Transverse colon (tissue), 4 donors: ENCODE results near the genes RAMACL, GPR31 and FRMD1.

DNA sequence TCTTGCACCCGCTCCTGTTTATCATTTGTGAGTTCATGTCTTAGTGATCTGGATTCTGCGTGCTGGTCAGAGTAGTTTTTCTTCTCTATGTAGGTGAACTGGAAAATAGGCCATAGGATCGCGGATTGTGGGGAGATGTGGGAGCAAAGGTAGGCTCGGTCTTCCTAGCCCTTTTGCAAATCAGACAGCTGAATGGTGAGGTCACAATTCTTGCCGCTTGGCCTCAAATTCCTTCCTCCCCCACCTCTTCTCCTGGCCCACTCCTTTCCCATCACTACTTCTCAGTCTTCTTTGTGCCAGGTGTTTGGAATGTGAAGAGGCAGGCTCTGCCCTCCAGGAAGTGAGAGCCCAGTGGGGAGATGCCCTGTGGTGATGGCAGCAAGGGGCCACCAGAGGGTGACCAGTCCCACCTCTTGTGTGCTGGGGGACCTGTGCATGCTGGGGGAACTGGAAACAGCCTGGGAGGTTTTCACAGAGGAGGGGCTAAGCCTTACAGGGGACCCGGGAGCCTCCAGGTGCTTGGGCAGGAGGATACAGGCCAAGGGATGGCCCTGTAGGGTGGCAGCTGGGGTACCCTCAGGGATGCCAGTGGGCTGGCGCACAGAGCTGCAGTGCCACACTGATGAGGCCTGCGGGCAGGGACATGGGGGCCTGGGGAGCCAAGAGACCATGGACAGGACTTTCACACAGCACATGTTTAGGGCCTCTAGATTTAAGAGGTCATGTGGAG is 72.4 kb downstream of the RAMACL start:
- PRO-cap = no peak
- RAMPAGE, long total RNA, 4 experiments = no peak in any of the 4 experiments

- PRO-cap = no peak
- RAMPAGE, long total RNA, 4 experiments = no peak in any of the 4 experiments
Observed at GRCh38 chr6:166572693-166573583, 13.5 kb downstream of the RAMACL start.

- PRO-cap = no peak
- RAMPAGE, long total RNA, 4 experiments = no peak in any of the 4 experiments
Observed at GRCh38 chr6:166586558-166586778, at the start of gene RAMACL. Gene RAMACL, minus strand, starts transcription at chr6:166586678.

DNA sequence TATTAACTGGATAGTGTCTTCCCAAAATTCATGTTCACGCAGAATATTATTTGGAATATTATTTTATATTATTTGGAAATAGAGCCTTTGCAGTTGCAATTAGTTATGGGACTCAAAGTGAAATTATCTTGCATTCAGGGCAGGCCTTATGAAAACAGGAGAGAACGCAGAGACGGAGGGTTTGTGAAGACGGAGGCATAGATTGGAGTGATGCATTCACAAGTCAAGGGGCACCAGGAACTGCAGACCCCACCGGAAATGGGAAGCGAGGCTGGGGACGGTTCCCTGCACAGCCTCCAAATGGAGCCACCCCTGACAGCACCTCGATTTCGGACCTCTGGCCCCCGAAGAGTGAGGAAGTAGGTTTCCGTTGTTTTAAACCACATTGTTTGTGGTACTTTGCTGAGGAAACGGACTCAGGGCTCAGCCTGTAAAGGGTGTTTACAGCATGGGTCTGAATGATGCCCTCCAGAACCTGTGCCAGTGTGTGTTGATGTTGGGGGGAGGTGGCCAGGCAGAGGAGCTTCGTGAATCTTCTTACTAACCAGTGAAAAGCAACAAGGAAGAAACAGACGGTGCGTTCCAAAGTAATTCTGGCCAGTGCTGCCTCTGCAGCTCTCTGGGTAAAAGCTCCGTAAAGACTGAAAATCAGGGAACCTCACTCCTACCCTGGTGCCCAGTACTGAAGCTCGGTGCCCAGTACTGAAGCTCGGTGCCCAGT is 30.2 kb upstream of the CCR6 start:
- PRO-cap = bidirectional peak, plus-strand start at position 493 of the sequence, minus-strand start at position 353 of the sequence
- RAMPAGE, long total RNA, 4 experiments = no peak in any of the 4 experiments

- PRO-cap = bidirectional peak, plus-strand start at chr6:167114266, minus-strand start at chr6:167114172; unidirectional peak, plus-strand start at chr6:167114745
- RAMPAGE, long total RNA, 4 experiments = no peak in any of the 4 experiments
Observed at GRCh38 chr6:167113736-167115051, 8.7 kb upstream of the CCR6 start.

DNA sequence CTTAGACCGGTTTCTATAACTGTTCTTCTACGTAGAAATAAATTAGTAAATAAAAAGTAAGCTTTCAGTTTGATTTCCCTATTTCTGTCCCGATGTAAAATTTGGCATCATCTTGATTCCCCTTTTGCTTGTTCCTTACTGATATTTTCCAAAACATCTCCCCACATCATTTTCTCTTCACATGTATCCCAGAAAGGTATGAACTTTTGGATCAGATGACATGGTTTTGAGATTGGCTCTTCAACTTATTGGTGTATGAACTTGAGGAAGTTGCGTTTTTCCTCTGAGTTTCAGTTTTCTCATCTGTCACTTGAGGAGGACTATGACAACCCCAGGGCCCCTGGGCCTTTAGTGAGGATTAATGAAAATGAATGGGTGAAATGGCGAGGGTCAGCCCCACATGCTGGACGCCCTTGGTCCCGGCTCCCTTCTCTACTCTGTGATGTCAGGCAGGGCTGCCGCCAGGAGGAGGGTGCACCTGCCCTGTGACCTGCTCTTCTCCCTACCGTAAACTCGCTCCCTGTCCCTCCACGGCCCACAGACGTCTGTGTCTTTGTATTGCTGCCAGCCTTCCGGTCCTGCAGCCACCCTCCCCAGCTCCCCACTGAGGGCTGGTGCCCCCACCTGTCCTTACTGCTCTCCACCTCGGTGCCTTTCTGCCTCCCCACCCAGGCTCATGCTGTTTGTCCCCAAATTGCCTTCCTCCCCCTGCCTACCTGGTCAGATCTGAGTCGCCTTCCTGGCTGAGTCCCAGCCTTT is 4.2 kb upstream of the CCR6 start:
- PRO-cap = no peak
- RAMPAGE, long total RNA, 4 experiments = no peak in any of the 4 experiments

DNA sequence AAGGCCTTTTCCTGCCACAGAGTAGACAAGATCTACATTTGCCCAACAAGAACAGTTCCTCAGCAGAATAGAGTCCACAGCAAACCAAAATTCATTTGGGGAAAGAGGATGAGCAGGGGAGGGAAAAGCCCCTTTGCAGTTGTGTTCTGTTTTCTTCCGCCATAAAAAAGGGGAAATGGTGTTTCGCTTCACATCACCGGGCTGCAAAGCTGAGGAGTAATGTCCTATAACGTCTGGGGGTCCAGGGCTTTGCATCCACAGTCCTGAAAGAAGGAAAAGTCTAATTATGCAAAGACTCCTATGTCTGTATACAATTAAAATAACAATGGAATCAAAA is at the start of gene GPR31:
GPR31 (minus strand) TSS at position 69 of the 337 bp plus-strand sequence.
- PRO-cap = no peak
- RAMPAGE, long total RNA, 4 experiments = no peak in any of the 4 experiments

DNA sequence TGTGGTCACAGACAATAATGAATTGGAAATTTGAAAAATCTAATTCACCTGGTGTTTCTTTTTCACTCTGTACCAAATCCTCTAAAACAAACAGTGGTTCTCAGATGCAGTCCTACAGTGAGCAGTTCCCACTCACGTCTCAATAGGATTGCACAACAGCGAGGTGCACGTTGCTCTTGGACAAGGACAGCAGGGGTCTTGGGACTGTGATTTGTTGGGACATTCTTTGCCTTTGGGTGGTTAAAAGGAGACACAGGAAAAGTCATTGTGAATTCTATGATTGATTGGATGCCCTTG is 463 bp downstream of the UNC93A start:
- PRO-cap = no peak
- RAMPAGE, long total RNA, 4 experiments = no peak in any of the 4 experiments

GRCh38 chr6:167350289-167350710 is 25.4 kb downstream of the TTLL2 start:
- PRO-cap = no peak
- RAMPAGE, long total RNA, 4 experiments = no peak in any of the 4 experiments

- PRO-cap = no peak
- RAMPAGE, long total RNA, 4 experiments = no peak in any of the 4 experiments
Observed at GRCh38 chr6:167678037-167678315, 148.7 kb upstream of the AFDN start.

DNA sequence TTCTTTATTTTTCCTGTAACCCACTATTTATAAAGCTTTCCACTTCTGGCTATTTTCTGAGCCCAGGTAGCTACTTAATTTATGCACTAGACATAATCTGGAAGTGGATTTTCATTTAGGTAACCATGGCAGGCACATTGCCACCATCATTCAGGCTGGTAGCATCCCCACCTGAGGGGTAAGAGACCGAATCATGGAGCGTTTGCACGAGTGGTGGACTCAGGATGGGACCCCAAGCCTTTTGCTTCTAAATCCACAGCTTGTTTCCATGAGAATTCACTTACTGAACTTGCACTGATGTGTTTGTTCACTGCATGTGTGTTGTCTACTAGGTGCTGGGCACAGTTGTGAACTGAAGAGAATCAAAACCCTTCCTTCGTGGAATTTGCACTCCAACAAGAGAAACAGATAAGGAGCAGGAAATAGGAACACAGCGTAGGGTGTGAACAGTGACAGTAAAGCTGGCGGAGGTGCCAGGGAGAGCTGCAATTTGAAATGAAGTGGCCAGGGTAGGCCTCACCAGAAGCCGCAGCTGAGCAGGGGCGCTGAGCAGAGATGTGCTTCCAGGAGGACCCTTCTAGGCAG is 115.1 kb upstream of the AFDN start:
- PRO-cap = unidirectional peak, plus-strand start at position 488 of the sequence
- RAMPAGE, long total RNA, 4 experiments = start-site peak on the plus strand in 1 of 4 experiments, centred at position 463 of the sequence, 13 reads per replicate

GRCh38 chr6:167712115-167712560 is 114.6 kb upstream of the AFDN start:
- PRO-cap = unidirectional peak, plus-strand start at chr6:167712421
- RAMPAGE, long total RNA, 4 experiments = no peak in any of the 4 experiments

GRCh38 chr6:167789274-167789696 is 37.4 kb upstream of the AFDN start:
- PRO-cap = no peak
- RAMPAGE, long total RNA, 4 experiments = no peak in any of the 4 experiments

GRCh38 chr6:167928167-167928726 is 69.2 kb upstream of the KIF25 start:
- PRO-cap = no peak
- RAMPAGE, long total RNA, 4 experiments = no peak in any of the 4 experiments

DNA sequence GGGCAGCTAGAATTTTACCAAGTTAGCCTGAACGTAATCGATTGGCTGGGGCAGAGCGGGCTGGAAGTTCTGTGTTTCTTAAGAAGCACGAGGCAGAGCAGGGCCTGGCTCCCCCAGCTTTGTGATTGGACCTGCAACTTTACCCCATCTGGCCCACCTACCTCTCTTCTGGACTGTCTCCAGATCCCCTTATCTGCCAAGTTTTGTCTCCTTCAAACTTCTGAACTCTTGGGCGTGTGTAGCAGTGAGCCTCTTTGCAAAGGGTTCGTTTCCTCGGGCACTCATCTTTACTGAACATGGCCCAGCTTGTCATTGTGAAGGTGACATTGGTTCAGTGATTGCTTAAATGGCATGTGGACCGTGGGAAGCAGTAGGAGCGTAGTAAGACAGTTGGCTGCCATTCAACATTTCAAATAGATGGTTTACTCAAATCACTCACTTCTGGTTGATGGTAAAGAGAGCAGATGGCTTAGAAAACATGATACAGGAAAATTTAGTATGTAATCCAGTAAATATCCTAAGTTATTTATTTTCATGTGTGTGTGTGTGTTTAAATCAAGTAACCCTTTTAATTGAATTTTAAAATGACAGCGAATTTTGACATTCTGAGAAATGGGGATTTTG is 34.8 kb upstream of the KIF25 start:
- PRO-cap = no peak
- RAMPAGE, long total RNA, 4 experiments = no peak in any of the 4 experiments

GRCh38 chr6:168078065-168078681 is 839 bp downstream of the FRMD1 start:
- PRO-cap = bidirectional peak, plus-strand start at chr6:168078459, minus-strand start at chr6:168078337
- RAMPAGE, long total RNA, 4 experiments = no peak in any of the 4 experiments

- PRO-cap = bidirectional peak, plus-strand start at chr6:168079248, minus-strand start at chr6:168079163
- RAMPAGE, long total RNA, 4 experiments = start-site peak on the minus strand in 4 of 4 experiments, at chr6:168078981-168079197 at its widest, 47 to 600 reads per replicate
Observed at GRCh38 chr6:168078682-168079460, at the start of gene FRMD1. Gene FRMD1, minus strand, starts transcription at chr6:168079212.

- PRO-cap = no peak
- RAMPAGE, long total RNA, 4 experiments = no peak in any of the 4 experiments
Observed at GRCh38 chr6:168194835-168195505, 116.0 kb upstream of the FRMD1 start.

- PRO-cap = no peak
- RAMPAGE, long total RNA, 4 experiments = no peak in any of the 4 experiments
Observed at GRCh38 chr6:168196094-168197444, 117.6 kb upstream of the FRMD1 start.

DNA sequence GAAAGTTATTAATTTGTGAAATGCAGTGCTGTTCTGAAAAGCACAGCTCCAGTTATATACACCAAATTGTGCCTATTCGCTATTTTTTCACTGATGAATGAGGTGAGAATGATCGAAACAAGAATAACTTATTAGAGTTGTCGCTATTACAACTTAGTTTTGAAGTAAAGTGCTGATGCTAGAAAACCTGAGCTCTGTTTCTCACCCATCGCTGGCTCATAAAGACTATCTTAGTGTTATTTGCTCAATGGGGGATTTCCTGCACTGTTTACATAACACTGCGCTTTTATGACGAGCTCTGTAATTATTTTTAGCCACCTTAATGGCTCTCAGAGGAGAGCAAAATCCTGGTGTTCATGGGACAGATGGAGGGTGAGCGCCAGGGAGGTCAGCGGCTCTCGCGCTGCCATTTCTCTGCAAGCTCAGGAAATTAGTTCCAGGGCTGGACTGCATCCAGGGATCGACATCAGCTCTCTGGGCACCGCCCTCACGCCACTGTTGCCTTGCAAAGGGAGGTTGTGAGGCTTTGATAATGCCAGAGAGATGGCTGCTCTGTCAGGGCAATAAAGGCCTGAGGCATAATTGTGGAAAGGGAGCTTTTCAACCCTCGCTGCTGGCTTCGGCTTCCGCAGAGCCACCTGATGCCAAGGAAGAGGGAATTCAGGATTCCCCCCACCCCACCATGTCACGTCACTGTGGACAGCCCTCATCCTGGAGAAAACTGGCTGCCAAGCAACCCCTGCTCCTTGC is 72.0 kb downstream of the DACT2 start:
- PRO-cap = no peak
- RAMPAGE, long total RNA, 4 experiments = no peak in any of the 4 experiments